A549 (cell line): ENCODE measurements around a stretch of chr3.

DNA sequence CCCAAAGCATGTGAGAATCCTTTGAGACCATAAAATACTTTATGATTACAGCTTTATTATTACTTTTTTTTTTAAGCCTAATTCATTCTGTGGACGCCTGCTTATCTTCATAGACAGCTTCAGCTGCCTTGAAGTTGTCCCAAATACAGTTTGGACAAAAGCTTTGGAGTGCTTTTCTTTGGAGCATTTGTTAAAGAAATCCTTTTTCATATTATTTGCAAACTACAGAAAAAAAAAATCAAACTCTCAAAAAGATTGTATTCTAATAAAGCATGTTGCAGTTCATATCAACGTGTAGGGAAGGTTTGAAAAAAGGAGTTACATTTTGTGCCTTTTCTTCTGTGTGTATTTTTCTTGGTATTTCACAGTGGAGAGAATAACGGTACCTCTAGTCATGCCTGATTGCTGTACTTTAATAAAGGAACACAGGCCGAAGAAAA lies 69.6 kb downstream of the RASA2 start:
- PRO-cap: no peak
CAGE:
- cytosol, long polyA plus RNA: no peak
- long polyA plus RNA: no peak
- nucleus, long polyA plus RNA: no peak

DNA sequence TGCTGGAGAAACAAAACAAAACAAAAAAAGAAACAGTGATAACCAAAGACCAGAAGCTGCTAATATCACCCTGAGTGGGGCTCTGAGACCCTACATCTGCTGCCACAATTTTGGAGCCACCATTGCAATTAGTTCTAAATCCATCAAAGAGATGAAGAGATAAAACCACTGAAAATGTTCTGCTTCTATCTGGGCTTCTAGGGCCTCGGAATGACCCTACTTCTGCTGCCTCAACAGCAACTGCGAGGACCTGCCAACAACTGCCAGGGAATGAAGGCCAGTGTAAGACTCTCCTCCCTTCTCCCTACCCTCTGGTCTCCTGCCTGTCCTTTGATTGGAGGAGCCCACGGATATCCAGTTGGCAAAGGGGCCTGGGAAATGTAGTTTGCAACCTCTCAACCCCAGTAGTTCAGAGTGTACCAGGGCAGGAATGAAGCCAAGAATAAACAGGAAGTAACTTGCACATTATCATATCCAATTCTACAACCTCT lies 91.4 kb upstream of the RNF7 start:
- PRO-cap: no peak
CAGE:
- cytosol, long polyA plus RNA: no peak
- long polyA plus RNA: no peak
- nucleus, long polyA plus RNA: no peak

DNA sequence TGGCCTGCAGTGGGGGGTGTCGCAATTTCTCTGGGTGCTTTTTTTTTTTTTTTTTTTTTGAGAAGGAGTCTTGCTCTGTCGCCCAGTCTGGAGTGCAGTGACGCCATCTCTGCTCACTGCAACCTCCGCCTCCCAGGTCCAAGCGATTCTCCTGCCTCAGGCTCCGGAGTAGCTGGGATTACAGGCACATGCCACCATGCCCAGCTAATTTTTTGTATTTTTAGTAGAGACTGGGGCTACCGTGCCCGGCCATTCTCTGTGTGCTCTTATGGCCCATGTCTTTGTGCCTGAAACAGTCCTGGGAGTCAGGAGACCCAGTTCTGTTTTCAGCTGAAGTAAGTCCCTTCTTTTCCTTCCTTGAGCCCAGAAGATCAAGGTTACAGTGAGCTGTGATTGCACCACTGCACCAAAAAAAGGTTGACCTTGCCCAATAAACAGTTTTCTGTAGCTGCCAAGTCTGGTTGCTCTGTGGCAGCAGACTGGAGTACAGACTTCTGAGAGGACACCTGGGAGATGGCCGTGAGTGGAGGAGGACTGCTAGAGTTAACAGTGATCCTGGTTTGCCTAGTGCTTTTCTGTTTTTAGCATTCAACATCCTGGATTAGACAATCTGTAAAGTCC lies 76.7 kb upstream of the RNF7 start:
- PRO-cap: no peak
CAGE:
- cytosol, long polyA plus RNA: no peak
- long polyA plus RNA: no peak
- nucleus, long polyA plus RNA: no peak

DNA sequence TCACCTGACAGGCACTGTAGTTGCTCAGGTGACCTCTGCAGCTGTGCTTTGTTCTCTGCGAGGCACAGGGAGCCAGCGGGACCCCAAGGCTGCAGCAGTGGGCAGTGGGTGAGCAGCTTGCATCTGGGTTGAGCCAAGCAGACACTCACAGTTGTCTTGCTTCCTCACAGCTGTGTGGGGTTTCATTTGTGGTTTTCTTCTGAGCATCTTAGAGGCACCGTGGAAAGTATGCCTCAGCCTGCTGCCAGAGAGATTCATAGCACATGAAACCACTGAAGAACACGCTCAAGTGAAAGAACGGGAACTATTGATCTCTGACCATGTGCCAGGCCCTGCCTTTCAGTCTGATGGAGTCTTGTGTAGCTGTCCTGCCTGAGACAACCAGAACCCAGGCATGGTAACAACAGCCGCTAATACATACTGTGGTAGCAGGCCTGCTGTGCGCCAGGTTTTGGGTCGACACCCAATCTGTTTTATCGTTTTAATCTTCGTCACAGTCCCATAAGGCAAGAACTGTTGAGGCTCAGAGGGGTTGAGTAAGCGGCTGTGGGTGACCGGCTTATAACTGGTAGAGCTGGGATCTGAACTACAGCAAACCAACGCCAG lies 33.4 kb downstream of the GRK7 start:
- PRO-cap: no peak
CAGE:
- cytosol, long polyA plus RNA: no peak
- long polyA plus RNA: no peak
- nucleus, long polyA plus RNA: no peak

DNA sequence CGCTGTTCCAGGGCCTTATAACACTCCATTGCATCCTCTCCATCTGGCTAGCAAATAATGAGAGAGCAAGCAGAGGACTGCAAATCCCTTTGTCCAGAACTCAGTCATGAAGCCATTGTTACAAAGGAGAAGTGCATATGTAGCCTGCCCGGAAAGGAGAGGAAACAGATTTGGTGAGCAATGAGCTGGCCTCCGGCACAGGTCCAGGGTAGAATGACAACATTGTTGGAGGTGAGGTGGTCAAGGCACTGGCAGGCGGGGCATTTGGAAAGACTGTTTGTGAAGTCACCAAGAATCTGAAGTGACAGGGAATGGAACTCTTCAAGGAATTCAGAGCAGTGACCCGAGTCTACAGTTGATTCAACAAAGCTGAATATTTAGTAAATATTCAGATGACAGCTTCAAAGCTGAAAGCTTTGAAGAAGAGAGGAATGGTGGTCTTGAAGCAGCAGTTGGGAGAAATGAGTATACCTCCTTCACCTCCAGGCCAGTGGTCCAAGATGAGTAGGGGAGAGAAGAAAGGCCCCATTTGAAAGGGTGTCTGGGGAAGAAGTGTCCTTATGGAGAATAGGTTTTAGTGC lies 24.9 kb upstream of the ATP1B3 start:
- PRO-cap: no peak
CAGE:
- cytosol, long polyA plus RNA: no peak
- long polyA plus RNA: no peak
- nucleus, long polyA plus RNA: no peak

- PRO-cap: no peak
CAGE:
- cytosol, long polyA plus RNA: no peak
- long polyA plus RNA: no peak
- nucleus, long polyA plus RNA: no peak
These were observed 337 bp downstream of the ATP1B3 start for GRCh38 chr3:141876948-141877011.

GRCh38 chr3:142239438-142239815 lies 14.0 kb upstream of the GK5 start:
- PRO-cap: no peak
CAGE:
- cytosol, long polyA plus RNA: no peak
- long polyA plus RNA: no peak
- nucleus, long polyA plus RNA: no peak

DNA sequence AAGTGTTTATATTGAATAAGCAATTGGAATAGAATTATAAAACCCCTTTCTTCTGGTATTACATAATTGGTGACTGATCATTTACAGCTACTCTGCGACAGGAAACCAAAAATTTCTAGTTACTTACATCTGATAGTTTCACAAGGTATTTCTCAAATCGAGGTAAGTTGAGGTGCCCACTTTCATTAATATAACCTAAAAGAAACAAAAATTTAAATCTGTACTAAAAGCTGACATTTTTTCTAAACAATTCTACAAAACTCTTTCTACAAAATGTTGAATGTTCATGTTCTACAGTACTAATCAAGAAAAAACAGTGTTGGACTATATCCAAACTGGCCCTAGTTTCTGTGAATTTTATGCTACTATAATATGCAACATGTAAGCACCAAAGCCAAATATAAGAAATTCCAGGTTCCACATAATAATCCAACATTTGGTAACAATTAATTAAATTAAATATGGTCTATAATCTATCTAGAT lies 26.4 kb downstream of the XRN1 start:
- PRO-cap: no peak
CAGE:
- cytosol, long polyA plus RNA: no peak
- long polyA plus RNA: no peak
- nucleus, long polyA plus RNA: no peak

DNA sequence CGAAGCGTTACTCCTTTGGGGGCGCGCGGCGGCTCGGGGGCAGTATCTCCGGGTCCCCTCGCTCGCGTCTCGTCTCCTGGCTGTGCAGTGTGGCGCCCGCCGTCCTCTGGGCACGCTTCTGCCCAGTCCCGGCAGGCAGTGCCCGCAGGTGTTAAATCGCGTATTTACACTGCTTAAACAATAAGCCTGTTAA lies 268 bp downstream of the PLS1 start:
- PRO-cap: unidirectional peak, minus-strand start at position 108 of the sequence
CAGE:
- cytosol, long polyA plus RNA: no peak
- long polyA plus RNA: no peak
- nucleus, long polyA plus RNA: no peak

DNA sequence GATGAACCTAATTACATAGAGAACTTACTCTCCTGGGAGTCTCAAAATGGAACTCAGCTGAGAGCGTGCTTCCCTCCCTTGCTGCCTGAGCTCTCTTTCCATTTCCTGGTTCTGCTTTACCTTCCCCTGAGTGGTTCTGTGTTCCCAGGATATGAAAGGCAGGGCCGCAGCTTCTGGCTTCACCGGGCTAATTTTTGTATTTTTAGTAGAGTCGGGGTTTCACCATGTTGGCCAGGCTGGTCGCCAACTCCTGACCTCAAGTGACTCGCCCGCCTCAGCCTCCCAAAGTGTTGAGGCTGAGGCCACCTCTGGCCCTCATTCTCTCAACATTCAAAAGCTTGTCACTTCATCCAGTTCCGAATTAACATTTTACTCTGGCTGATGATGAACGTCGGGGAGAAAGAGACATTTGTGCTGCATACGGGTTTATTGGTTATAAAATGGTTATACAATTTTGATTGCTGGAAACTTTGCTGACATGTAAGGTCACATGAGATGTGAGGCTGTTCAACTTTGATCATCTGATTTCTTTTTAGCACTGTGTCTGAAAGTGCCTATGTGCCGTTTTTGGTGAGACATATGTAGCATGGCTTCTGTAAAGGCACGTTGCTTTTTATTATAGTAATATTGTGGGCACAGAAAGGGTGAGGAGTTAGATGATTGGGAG lies 6.6 kb downstream of the PLS1 start:
- PRO-cap: no peak
CAGE:
- cytosol, long polyA plus RNA: no peak
- long polyA plus RNA: no peak
- nucleus, long polyA plus RNA: no peak

DNA sequence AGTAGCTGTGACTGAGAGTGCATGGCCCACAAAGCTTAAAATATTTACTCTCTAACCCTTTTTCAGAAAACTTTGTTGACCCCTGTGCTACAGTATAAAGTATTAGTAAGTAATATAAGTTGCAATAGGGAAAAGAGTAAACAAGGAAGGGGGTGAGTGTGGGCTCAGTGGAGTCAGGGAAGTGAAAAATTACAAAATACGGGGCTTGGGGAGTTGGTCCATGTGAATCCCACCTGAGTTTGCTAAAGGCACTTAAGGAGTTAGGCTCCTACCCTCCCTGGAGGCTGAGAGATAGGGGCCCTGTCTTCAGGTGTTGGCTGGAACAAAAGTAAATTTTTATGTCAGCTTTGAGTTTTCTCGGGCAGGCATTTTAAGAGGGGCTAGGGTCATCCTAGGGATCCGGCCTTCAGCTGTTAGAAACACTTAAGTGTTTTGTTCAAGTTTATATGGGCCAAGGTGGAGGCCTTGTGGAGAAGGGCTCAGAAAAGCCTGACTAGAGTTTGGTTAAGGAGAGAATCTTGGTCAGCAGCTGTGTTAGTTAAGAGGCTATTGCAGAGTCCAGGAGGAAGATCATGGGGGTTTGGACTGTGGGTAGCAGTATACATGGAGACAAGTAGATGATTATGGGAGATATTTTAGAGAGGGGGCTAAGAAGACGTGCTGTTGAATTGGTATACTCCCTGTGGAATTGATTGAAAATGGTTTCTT lies 8.3 kb downstream of the TRPC1 start:
- PRO-cap: no peak
CAGE:
- cytosol, long polyA plus RNA: no peak
- long polyA plus RNA: no peak
- nucleus, long polyA plus RNA: start-site peak on the plus strand centred at position 431 of the sequence, 113 bp wide, 19 and 81 reads in 2 replicates

GRCh38 chr3:142733927-142734575 lies 10.2 kb downstream of the TRPC1 start:
- PRO-cap: no peak
CAGE:
- cytosol, long polyA plus RNA: no peak
- long polyA plus RNA: no peak
- nucleus, long polyA plus RNA: start-site peak on the plus strand at chr3:142733851-142734603, 15 and 13 reads in 2 replicates

- PRO-cap: no peak
CAGE:
- cytosol, long polyA plus RNA: no peak
- long polyA plus RNA: no peak
- nucleus, long polyA plus RNA: no peak
These were observed 15.7 kb upstream of the PCOLCE2 start for GRCh38 chr3:142904492-142905124.

GRCh38 chr3:142939951-142940351 lies 23.5 kb downstream of the PAQR9 start:
- PRO-cap: no peak
CAGE:
- cytosol, long polyA plus RNA: no peak
- long polyA plus RNA: no peak
- nucleus, long polyA plus RNA: no peak

GRCh38 chr3:143066112-143066680 lies 53.4 kb upstream of the CHST2 start:
- PRO-cap: no peak
CAGE:
- cytosol, long polyA plus RNA: no peak
- long polyA plus RNA: no peak
- nucleus, long polyA plus RNA: no peak

DNA sequence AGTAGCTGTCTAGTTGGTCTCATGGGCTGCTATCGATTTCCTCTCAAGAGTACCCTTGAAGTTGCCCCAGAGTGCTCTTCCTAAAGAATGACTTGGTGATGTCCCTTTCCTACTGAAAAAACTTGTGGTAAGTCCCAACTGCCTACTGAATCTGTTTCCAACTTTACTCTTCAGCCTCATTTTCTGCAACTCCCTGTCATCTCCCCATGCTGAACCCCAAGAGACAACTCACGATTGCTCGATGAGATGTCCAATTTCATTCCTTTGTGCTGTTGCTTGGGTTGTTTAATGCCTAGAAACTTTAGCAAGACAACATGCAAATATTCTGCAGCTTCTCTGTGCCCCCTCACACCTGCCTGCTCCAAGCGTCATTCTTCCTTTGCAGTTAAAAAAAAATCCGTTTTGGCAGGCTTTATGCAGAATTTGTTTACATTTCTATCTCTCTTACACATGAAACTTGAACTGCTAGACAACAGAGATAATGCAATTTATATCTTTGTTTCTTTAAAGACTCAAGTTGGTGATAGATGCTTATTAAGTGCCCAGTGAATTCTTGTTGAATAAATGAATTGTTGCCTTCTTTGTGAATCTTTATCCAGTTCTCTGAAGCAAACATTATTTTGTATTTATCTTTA lies 53.1 kb downstream of the CHST2 start:
- PRO-cap: no peak
CAGE:
- cytosol, long polyA plus RNA: no peak
- long polyA plus RNA: no peak
- nucleus, long polyA plus RNA: no peak

DNA sequence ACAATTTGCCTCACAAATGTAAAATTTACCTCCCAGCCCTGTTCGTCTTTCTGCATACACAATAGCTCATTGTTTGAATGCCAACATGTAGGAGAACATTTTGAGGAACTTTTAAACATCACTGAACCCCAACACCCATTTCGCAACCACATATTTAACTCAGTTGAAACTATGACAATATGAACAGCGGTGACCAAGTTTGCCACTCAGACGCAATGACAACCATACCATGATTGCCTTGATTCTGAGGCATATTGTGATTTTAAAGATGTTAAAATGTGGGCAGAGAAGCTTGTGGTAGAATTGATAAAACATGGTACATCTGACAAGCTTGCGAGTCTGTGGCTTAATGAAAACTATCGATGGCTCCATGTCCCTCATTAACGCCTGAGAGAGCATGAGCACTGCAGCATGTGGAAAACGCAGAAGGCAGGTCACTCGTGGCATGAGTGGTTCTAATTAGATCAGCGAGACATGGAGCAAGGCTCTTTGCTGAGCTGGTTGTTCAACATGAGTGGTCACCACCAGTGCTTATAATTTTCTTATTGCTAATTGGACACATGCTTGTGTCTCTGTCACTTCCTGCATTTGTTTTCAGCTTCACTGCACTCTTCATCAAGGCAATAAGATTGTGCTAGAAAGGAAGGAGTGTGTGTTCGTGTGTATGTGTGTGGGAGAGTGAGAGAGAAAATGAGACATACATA lies 116.8 kb downstream of the CHST2 start:
- PRO-cap: no peak
CAGE:
- cytosol, long polyA plus RNA: no peak
- long polyA plus RNA: no peak
- nucleus, long polyA plus RNA: no peak

DNA sequence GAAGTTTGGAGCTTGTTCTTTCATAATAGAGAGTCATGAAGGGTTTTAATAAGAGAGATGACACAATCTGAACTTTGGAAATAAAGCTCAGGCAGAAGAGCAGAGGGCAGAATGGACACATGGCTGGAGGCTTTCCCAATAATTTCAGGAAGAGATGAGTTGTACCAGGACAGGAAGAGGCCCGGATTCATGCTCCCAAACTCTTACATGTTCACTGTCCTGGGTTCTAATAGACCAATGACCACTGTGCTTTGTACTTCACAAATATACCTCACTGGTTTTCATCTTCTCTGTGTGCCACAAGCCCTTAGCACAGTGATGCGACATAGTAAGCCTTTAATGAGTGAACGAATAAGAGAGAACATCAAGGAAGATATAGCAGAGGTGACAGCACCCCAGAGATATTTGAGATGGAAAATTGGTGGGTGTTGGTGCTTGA lies 194.7 kb downstream of the SLC9A9 start:
- PRO-cap: no peak
CAGE:
- cytosol, long polyA plus RNA: no peak
- long polyA plus RNA: no peak
- nucleus, long polyA plus RNA: no peak

GRCh38 chr3:143847622-143848125 lies 594 bp downstream of the SLC9A9 start:
- PRO-cap: no peak
CAGE:
- cytosol, long polyA plus RNA: no peak
- long polyA plus RNA: no peak
- nucleus, long polyA plus RNA: no peak

DNA sequence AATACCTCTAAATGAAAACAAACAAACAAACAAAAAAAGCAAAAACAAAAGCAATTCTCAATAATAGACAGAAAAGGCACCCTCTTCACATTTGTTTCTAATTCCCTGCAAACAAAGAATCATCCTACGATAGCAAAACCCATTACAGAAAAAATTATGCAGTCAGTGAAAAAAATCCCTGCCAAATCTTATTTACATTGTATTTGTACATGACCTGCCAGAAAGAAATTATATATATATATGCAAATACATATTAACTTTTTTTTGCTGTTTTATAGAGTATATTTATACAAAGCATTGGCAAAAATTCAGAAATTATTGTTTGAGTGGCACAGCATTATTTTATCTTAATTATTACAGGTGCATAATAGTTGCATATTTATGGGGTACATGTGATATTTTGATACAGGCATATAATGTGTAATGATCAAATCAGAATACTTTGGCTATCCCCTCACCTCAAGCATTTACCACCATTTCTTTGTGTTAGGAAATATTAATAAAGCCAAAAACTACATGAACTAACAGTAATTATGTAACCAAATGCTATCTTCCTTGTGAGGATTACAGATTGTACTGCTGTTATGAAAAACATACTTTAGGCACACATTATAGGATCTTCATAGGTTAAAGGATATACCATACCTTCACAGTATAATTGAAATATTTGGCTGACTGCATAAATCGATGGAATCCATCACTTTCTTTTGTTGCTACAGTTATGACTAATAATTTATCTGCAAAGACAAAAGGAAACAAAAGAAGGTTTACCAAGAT lies 37.3 kb downstream of the PLOD2 start:
- PRO-cap: no peak
CAGE:
- cytosol, long polyA plus RNA: no peak
- long polyA plus RNA: no peak
- nucleus, long polyA plus RNA: start-site peak on the minus strand centred at position 429 of the sequence, 108 bp wide, 23 and 21 reads in 2 replicates